HGPS cell (cell line): ENCODE measurements around a stretch of chr2.

GRCh38 chr2:62825943-62826797, 120.7 kb downstream of the EHBP1 start:
- RRBS, result no CpG with 5 or more reads among the region's 6 CpGs

GRCh38 chr2:62875774-62876431, 170.4 kb downstream of the EHBP1 start:
- RRBS, result no CpG with 5 or more reads among the region's 1 CpG

GRCh38 chr2:63371146-63372157, 216.8 kb downstream of the WDPCP start:
- RRBS, result no CpG with 5 or more reads among the region's 2 CpGs

GRCh38 chr2:63885567-63886012, 43.9 kb downstream of the UGP2 start:
- RRBS, result no CpG with 5 or more reads among the region's 7 CpGs

DNA sequence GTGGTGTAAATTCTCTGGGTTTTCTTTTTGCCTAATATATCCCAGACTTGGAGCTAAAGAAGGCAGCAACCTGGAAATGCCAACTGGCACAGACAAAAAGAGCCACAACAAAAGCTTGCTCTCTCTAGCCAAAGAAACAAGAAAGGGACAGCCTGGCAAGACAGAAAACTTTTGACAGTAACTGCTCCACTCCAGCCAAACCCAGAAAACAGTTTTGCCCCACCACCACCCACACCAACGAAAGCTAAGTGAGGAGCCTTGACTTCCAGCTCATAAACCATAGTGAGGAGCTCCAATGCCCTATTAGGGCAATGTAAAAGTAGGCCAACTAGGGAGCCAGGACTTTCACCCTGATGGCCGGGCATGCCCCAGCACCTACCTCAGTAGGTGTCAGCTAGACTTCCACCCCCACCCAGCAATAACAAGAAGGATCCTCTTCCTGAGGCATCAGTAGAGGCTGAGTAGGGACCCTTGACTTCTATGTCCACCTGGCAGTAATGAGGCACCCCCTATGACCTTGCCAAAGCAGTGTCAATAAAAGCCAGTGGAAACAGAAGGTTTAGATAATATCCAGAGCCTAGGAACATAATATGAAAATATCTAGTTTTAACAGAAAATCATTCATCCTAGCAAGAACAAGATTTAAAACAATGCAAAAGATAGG, 35.4 kb downstream of the PELI1 start:
- RRBS, result no CpG with 5 or more reads among the region's 2 CpGs

- RRBS, result no CpG with 5 or more reads among the region's 11 CpGs
Measured at GRCh38 chr2:64210651-64211422, 66.6 kb upstream of the PELI1 start.

DNA sequence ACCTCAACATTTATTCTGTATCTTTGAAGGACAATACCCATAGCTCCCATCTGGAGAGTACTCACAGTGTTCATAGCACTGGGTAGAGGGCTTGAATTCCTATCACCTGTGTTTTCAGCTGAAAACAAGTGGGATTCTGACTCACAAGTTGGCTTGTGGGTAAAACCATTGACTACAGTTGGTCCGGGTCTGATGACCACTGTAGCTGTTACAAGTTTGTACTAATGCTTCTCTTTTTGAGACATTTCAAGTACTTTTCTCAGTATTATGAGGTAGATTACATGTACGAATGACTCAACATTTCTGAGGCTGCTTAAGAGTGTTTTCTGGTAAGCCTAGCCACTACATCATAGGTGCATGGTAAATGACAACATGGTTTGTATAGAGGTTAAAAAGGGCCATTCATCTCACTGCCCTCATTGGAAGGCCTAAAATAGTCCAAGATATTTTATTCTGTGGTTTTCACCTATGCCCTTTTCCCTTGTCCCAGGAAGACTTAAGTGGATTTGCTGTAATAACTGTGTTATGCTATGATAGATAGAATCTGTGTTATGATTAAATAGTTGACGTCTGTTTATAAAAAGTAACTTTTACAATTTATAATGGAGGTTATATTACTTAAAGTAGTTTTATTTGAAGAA, 68.8 kb upstream of the PELI1 start:
- RRBS, result no CpG with 5 or more reads among the region's 3 CpGs

DNA sequence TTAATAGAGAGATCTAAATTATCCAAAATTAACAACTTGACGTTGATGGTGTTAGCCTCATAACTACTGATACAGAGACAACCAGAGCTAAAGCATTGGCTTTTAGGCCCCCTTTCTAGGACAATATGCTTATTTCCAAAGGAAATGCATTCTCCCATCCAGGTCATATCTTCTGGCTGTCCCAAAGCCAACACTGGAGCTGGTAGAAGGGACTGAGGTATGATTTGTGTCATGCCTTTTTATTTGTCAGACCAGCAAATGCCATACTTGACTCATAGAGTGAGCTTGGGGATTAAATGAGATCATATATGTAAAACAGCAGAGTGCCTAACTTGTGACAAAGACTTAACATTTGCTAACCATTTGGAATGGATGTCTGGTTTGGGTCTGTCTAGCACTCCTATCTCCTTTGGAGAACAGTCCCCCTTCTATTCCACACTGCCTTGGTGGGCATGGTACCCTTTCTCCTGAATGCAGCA, 128.6 kb upstream of the LGALSL start:
- RRBS, result no CpG with 5 or more reads among the region's 1 CpG

- RRBS, result no CpG with 5 or more reads among the region's 7 CpGs
Measured at GRCh38 chr2:64331978-64332550, 121.9 kb upstream of the LGALSL start.

DNA sequence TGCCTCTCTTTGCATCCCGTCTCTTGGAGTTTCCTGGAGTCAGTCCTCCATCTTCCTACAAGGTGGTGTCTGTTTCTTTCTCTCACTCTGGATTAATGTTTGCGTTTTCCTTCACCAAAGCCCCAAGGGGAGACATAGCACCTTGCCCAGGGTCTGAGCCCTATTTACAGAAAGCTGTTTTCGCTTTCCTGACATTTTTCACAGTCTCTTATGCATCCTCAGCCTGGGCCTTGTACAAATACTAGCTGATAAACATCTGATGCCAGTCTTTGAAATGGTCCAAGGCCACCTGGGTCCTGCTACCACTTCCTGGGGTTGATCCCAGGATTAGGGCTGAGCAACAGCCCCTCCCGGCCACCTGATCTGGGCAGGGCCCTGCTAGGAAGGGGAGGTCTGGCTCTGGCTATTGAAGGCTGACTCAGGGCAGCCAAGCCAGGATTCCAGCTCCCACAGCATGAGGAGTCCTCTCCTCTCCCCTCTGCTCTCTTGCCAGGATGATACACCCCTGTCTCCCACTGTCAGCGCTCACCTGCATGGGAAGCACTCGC, 53.3 kb upstream of the LGALSL start:
- RRBS, result no CpG with 5 or more reads among the region's 6 CpGs

- RRBS, result 6% methylated on average over 1 of the region's 13 CpGs
Measured at GRCh38 chr2:64403686-64404790, 49.9 kb upstream of the LGALSL start.

DNA sequence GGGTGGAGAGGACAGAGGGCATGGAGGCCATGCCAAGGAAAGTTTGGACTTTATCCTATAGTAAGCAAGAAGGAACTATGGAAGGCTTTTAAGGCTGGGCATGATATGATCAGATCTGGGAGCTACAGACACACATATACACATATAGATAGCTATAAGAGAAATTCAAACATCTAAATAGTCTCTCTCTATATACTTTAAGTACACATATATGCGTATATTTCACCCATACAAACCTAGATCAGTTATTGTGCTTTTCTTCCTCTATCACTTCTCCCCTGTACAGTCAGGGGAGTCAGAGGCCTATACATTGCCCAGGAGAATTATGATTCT, 47.4 kb upstream of the LGALSL start:
- RRBS, result no CpG with 5 or more reads among the region's 1 CpG

DNA sequence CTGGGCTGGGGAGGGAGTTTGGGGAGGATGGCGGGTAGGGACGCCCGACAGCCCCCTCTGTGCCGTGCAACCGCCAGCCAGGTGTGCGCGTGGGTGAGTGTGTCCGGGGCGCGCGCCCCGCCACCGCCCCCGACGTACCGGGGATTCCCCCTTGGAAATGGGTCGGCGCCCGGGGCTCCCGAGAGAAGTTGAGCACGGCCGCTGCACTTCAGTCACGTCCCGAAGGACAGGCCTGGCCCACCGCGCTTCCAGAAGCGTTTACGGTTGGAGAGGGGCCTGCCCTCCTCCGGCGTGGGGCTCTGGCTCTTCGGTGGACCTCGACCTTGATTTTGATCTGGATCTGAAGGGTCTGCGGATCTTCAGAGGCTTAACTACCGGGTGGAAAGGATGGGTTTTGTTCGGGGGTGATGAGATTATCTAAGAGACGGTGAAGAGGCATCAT, 843 bp downstream of the LGALSL start:
- RRBS, result 15% methylated on average over 8 of the region's 36 CpGs

DNA sequence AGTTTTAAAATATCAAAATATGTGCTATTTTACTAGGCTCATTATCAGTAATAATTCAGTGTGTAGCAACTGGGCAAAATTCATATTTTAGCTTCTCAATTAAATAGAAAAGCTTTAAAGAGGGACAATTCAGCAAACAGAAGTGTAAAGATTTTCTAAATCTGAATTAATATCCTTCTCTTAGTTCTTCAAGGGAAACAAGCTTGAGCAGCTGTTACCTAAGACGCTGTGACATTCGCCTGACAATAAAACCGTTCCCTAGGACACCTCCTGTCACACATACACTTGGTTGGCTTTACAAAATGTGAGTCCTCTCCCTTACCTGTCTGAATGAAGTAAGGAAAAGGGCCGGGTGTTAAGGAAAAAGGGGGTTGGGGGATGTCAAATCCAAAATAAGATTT, 2.2 kb downstream of the SERTAD2 start:
- RRBS, result no CpG with 5 or more reads among the region's 4 CpGs

- RRBS, result no CpG with 5 or more reads among the region's 10 CpGs
Measured at GRCh38 chr2:64708653-64709684, 55.3 kb upstream of the SERTAD2 start.

DNA sequence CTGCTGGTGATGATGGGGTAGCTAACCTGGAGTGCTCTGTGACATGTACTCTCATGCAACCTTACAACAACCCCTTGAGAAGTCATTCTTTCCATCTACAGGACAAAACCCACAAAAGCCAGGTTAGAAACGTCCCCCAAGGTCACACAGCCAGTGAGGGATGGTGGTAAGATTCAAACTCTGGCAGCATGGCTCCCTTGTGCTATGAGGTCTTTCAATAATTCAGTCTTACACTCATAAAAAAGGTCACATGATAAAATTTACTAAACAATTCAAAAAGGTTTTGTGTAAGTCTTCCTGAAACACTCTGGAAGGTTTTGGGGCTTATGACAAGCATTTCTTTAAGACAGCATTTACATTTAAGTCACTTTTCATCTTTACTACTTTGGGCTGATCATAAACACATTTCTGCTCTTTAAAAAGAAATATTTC, 95.0 kb upstream of the SERTAD2 start:
- RRBS, result no CpG with 5 or more reads among the region's 1 CpG

DNA sequence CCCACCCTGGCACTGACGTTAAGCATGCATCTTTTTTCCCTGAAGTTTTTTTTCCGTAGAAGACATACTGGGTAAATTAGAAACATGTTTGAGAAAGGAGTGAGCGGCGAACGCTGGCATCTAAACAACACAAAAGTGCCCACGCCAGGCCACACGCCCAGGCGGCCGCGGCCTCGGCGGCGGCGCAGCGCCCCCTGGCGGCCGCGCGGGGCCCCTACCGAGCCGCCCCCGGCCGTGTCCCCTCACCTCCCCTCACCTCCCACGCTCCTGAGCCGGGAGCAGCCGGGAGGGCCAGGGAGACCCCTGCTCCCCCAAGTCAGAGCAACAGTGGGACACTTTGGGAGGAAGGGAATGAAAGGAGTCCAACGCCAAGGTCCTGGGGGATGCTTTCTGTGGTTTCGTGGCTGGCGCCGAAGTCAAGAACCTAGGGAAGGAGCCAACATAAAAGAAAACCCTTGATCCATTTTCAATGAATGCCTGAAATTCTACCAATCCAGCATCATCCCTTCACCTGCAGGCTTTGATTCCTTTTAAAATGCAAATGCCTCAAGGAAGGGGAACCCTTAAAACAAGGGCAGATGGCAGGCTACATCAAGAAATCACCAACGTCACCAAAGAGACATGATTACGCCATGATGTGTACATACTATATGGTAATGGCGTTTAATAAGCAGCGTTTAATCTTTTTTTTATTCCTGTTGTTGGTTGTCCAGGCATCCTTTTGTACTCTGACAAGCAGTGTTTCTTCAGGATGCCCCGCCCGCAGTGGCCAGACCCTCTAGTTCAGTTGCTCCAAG, 123.5 kb upstream of the SLC1A4 start:
- RRBS, result 10% methylated on average over 4 of the region's 36 CpGs

DNA sequence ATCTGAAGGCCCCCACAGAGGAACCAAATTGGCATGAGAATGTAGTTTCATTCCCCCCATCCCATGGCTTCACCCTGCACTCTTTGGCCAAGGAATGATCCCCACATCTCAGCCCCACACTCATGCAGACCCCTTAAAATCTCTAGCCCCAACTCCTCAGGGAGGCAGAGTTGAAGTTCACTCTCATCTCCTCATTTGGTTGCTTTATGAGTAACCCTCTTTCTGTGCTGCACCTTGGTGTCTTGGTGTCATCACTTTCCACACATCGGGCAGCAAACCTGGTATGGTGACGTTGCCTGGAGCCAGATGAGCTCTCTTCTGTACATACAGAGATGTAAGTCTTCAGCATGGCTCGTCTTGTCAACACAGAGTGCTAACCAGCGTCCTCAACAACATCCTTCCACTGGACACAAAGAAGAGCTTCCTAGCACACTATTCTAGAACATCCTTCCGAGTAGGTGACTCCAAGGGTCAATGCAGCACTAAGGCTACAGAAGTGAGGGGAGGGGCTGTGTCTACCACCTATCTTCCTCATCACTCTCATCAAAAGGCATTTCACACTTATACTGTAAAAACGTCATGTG, 108.3 kb upstream of the SLC1A4 start:
- RRBS, result no CpG with 5 or more reads among the region's 6 CpGs